Bile duct (tissue), 1 donor: ENCODE measurements around the gene FAM110C.

DNA sequence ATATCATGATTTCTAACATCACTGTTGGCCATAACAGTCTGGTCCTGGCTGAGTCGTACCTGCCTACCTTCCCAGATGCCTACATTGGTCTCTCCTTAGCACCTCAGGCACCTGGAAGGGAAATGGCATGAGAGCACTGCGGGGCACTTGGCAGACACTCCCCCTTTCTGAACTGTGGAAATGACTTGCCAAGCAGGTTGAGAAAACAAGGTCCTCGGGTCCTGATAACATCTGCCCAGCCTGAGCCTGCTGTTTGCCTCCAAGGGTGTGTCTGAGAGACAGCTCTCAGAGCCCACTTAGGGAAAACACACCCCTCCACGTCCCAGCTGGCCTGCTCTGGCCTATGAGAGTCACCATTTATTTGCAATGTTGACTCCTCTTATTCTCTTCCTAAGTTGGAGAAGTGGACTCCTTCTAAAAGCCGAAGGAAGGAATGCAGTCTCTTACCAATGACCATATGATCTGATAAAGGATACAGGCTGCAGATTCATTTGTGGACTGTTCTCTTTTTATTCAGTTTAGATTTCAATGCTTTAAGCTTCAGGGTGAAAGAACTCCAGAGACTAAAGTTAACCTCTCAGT lies 10.4 kb downstream of the FAM110C start:
- PRO-cap = no peak

GRCh38 chr2:46391-47420 lies at the start of gene FAM110C:
Gene FAM110C, minus strand, starts transcription at chr2:46505.
- PRO-cap = bidirectional peak, plus-strand start at chr2:46715, minus-strand start at chr2:46505; bidirectional peak, plus-strand start at chr2:47055, minus-strand start at chr2:46896

- PRO-cap = no peak
These were observed 14.3 kb downstream of the SH3YL1 start for GRCh38 chr2:249474-250008.

DNA sequence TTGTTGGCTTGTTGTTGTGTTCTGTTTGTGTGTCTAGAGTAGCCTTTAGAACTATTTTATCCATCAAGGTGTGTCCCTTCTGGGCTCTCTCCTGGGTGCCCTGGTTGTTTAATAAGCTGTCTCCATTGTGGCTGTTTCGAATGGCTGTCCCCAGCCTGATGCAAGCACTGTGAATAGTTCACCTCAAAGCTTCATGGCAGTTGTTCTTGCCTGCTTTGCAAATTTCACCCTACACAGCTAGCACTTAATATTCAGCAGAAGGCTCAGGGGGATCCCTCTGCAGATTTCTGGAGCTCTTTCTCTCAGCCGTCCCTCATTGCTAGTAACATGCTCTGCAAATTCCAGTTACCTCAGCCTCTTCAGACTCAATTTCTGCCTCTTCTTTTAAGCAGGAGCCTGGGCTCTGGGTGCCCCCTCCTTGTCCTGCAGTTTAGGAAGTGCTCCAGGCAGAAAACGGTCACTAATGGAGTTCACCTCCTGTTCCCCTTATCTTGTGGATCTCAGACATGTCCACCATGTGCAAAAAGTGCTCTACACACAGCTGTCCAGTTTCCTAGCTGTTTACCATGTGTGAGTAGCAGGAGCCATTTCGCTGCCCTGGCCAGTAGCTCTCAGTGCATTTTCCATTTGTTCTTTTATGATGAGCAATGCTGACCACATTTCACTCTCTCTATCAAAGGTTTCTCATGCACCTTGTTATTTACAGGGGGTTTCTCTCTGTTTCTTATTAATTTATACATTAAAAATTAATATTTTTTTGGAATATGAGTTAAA lies 5.0 kb downstream of the SH3YL1 start:
- PRO-cap = no peak

DNA sequence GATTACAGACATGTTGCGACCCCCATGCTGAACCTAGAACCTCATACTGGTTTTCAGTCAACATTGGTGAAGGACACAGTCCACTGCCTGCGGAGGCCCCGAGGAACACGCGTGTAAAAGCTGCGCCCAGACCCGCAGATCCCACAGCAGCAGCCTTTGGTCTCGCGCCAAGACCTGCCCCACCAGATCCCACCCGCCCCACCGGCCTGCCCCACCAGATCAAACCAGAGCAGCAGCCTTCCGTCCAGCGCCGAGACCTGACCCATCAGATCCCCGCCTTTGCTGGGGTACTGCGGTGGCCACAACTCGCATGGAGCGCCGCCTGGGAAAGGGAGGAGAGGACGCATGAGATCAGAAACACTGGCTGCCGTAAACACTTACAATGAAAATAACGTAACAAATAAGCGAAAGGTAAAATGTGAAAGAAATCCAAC lies 173.6 kb downstream of the TMEM18 start:
- PRO-cap = unidirectional peak, minus-strand start at position 211 of the sequence

DNA sequence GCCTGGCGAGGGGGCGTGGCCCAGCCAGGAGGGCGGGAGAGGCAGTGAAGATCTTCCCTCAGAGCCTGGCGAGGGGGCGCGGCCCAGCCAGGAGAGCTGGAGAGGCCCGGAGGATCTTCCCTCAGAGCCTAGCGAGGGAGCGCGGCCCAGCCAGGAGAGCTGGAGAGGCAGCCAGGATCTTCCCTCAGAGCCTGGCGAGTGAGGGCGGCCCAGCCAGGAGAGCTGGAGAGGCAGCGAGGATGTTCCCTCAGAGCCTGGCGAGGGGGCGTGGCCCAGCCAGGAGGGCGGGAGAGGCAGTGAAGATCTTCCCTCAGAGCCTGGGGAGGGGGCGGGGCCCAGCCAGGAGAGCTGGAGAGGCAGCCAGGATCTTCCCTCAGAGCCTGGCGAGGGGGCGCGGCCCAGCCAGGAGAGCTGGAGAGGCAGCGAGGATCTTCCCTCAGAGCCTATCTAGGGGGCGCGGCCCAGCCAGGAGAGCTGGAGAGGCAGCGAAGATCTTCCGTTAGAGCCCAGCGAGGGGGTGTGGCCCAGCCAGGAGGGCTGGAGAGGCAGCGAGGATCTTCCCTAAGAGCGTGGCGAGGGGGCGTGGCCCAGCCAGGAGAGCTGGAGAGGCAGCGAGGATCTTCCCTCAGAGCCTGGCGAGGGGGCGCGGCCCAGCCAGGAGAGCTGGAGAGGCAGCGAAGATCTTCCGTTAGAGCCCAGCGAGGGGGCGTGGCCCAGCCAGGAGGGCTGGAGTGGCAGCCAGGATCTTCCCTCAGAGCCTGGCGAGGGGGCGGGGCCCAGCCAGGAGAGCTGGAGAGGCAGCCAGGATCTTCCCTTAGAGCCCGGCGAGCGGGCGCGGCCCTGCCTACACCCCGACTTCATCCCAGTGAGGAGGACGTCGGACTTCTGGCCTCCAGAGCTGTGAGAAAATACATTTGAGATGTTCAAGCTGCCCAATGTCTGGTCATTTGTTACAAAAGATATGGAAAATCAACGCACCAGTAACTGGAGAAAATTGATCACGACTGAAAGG lies 63.2 kb upstream of the TMEM18 start:
- PRO-cap = bidirectional peak, plus-strand start at position 124 of the sequence, minus-strand start at position 70 of the sequence; bidirectional peak, plus-strand start at position 376 of the sequence, minus-strand start at position 200 of the sequence; unidirectional peak, plus-strand start at position 520 of the sequence; bidirectional peak, plus-strand start at position 575 of the sequence, minus-strand start at position 553 of the sequence; bidirectional peak, plus-strand start at position 698 of the sequence, minus-strand start at position 665 of the sequence

- PRO-cap = no peak
These were observed 40.8 kb upstream of the SNTG2 start for GRCh38 chr2:909484-910574.

- PRO-cap = no peak
These were observed 46.9 kb upstream of the TPO start for GRCh38 chr2:1366373-1366791.

- PRO-cap = no peak
These were observed 100.9 kb downstream of the PXDN start for GRCh38 chr2:1643360-1643772.

GRCh38 chr2:1730420-1730729 lies 13.9 kb downstream of the PXDN start:
- PRO-cap = no peak

DNA sequence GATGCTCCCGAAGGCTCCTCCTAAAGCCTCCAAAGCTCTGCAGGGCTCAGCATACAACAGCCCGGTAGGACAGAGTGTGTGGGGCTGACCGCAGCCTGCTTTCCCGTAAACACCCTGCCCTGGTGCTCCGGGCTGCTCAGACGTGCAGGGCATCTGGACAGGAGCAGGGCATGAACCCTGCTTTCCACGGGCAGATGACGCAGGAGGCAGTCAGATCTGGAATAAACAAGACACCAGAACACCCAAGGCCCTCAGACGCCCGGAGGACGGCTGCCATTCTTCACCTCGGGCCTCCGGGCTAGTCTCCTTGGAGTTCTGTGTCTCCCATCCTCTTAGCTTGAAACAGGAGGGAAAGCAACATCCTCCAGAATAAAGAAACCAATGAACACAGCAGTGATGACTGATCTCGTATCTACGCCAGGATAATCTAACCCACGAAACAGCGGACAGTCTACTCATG lies 7.3 kb downstream of the PXDN start:
- PRO-cap = no peak

GRCh38 chr2:1742568-1743498 lies 1.5 kb downstream of the PXDN start:
- PRO-cap = no peak

- PRO-cap = no peak
These were observed 215.8 kb upstream of the PXDN start for GRCh38 chr2:1960065-1960464.

- PRO-cap = no peak
These were observed 332.7 kb downstream of the EIPR1 start for GRCh38 chr2:3044981-3045292.

- PRO-cap = no peak
These were observed 250.1 kb downstream of the EIPR1 start for GRCh38 chr2:3127208-3128294.

GRCh38 chr2:3242398-3243018 lies 135.1 kb downstream of the EIPR1 start:
- PRO-cap = no peak

GRCh38 chr2:3403724-3403965 lies 24.2 kb downstream of the TRAPPC12 start:
- PRO-cap = no peak

- PRO-cap = no peak
These were observed 57.3 kb downstream of the ADI1 start for GRCh38 chr2:3461982-3462547.

DNA sequence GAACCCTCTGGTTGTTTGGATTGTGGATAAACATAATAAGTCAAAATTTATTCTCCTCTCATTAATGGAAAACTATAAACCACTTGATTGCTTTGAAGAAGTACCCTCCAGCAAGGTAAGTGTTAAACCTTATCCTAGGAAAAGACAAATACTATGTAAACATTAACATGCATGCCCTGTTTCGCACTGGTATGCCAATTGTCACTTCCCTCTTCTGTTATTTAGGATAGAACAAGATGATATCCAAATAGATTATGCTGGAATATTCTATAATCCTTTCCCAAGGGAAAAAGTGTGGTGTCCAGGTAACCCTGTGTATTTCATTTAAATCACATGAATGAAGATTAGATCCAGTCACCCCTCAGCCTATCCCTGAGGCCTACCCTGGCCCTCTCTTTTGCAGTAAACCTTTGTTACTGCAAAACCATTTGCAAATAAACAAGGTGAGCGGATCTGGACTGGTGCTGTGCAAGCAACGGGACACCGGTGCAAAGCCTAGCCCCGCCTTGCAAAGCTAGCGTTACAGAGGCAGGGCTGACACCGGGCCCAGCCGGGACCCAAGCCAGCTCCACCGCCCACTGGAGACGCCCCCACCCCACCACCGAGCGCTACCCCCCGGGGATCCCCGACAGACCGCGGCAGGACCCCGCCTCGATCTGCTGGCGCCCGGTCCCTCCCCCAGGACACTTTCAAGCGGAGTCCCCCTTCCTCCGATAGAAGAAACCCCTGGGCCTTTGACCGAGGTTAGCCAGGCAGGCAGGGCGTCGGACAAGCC lies 1.1 kb downstream of the ADI1 start:
- PRO-cap = no peak

DNA sequence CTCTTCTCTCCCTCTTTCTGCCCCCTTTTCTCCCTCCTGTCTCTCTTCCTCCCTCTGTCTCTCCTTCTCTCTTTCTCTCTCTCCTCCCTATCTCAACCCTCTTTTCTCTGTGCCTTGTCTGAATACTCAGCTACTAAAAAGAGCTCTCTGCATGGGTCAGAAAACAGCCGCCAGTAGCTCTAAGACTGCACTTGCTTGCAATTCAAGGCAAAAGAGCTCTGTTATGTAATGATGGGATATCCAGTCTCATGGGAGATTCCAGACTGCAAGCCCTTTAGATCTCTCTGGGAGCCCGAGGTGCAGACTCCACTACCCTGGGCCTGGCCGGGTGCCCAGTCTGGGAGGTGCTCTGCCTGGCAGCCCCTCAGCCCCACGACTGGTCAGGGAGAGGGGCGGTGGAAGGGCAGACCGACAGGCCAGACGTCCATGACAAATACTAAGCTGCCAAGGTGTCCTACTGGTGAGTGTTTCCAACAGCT lies 5.5 kb upstream of the ADI1 start:
- PRO-cap = no peak